HGPS cell (cell line): ENCODE measurements around the gene TUB.

GRCh38 chr11:8080970-8082216, at the start of gene TUB:
Gene TUB (plus strand): TSS chr11:8081211.
- RRBS = 3% methylated on average over 53 of the region's 110 CpGs

GRCh38 chr11:8268085-8268352, 4.3 kb upstream of the LMO1 start:
- RRBS = 5% methylated on average over 4 of the region's 35 CpGs

DNA sequence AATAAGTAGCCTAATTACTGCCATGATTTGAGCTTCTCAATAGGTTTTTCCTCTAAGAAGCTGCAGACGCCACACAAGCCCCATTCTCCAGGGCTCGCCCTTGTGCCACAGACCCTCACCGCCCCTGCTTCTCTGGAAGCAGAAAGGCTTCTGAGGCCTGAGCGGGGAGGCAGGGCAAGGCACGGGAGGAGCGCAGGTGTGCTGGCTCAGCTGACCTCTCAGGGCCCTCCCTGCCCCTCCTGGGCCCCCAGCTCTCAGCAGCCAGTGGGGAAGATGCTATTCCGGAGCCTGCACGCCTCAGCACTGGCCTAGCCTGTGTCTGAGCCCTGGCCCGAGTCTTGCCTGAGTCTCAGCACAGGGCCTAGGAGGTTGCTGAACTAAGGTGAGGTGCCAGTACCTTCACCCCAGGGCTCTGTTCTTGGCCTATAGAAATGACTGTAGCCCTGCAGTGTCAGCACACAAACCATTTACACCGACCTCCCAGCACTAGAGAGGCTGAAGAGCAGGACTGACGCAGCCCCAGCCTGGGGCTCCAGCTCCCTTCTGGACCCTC, 47.1 kb upstream of the LMO1 start:
- RRBS = no CpG with 5 or more reads among the region's 11 CpGs

- RRBS = 77% methylated on average over 2 of the region's 20 CpGs
Observed at GRCh38 chr11:8384027-8384732, 120.5 kb upstream of the LMO1 start.

DNA sequence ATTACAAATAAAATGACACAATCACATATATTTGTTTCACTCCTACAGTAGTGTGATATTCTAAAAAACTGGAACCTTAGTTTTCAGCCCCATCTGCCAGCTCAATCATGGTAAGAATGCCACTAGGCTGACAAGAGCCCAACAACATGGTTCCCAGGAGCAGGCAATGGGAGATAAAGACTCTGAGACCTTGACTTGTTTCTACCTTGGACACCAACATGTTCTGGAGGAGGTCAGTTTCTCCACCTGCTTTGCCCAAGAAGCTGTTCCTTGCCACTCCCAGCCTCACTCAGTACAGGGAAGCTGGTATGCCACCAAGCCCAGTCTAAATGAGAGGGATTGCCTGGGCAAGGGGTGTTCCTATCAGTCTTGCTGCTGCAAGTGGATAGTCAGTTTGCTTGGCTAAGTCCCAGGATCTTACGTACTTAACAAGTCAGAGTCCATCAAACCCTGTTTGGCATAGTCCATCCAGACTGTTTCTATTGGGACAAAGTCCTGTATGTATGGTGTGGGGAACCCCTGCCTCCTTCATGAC, 61.4 kb downstream of the DENND2B start:
- RRBS = no CpG with 5 or more reads among the region's 1 CpG

DNA sequence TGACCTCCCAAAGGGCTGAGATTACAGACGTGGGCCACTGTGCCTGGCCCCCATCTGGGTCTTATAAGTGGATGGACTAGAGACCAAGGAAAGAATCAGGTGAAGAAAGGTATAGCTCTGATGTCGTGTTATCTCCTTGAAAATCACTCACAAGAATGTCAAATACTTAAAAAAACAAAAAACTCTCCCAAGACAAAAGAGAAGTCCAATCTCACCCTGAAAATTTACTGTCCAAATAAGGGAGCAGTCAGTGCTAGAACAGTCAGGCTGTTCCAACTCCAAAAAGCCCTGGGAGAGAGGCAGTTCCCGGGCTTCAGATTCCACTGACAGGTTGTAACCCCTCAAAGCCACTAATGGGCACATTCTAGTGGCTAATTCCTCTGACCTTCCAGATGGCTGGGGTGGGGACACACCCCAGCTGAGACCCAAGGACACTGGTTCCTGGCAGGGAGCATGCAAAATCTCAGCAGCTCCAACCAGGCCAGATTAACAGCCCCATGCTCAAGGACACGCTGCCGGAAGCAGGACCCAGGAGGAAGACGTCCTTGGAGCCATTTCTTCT, 35.3 kb downstream of the DENND2B start:
- RRBS = no CpG with 5 or more reads among the region's 6 CpGs

DNA sequence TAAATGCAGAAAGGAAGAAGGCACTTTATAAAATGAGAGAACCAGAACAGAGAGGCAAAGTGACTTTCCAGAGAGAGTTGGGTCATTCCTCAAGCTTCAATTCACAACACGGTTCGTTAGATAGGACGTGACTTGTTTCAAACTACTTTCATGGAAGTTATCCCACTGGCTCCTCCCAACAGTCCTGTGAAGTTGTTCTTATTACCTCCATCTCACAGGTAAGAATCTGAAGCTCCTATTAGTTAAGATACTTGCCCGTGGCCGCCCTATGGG, 2.0 kb downstream of the DENND2B start:
- RRBS = no CpG with 5 or more reads among the region's 5 CpGs

DNA sequence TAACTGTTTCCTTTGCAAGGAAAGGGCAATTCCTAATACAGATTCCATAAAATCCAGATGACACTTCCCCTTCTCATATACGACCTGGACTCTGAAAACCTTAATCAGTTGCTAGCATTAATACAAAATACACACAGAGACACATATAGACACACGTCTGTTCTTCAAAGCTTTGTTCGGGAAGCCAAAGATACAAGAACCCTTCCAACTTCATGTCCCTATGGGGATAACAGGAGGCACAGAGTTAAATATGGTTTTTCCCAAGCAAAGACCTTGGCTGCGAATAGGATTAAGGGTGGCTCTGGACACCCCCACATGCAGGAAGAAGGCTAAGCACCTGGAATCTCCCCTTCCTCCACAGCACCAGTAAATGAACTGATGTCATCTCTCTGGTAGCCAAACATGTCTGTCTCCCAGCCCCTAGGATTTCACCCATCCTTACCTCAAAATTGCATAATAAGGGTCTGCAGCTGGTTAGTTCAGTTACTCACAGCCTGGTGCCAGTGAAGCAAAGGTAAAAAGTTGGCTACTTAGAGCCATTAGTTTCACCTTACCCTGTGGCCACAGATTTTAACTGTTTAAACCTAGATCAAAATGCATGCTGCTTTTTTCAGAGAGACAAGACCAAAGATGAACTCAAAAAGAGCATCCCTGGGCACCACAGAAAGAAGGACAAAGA, 23.1 kb upstream of the DENND2B start:
- RRBS = no CpG with 5 or more reads among the region's 4 CpGs

GRCh38 chr11:9264361-9265240, 549 bp downstream of the DENND5A start:
- RRBS = 2% methylated on average over 45 of the region's 82 CpGs

- RRBS = no CpG with 5 or more reads among the region's 5 CpGs
Observed at GRCh38 chr11:9313593-9313969, 812 bp downstream of the TMEM41B start.

- RRBS = no CpG with 5 or more reads among the region's 2 CpGs
Observed at GRCh38 chr11:9410403-9410896, 26.0 kb downstream of the IPO7 start.

DNA sequence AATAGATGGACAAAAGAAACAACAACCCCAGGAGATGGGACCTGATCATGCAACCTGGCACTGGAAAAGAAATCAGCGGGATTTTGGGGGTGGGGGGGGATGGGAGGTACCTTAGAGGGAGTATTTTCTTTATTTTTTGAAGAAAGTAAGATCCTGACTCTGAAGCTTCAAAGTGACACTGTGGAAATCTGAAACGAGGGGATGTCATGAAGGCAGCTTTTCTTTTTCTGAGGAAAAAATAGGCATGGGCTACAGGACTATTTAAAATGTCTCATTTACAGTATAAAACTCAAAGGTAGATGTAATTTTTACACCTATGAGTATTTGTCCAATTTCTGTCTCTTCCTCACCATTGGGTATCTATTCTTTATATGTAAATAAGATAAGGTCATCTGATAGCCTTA, 15.5 kb upstream of the ZNF143 start:
- RRBS = no CpG with 5 or more reads among the region's 2 CpGs

- RRBS = no CpG with 5 or more reads among the region's 6 CpGs
Observed at GRCh38 chr11:9586365-9587008, 13.0 kb downstream of the WEE1 start.

DNA sequence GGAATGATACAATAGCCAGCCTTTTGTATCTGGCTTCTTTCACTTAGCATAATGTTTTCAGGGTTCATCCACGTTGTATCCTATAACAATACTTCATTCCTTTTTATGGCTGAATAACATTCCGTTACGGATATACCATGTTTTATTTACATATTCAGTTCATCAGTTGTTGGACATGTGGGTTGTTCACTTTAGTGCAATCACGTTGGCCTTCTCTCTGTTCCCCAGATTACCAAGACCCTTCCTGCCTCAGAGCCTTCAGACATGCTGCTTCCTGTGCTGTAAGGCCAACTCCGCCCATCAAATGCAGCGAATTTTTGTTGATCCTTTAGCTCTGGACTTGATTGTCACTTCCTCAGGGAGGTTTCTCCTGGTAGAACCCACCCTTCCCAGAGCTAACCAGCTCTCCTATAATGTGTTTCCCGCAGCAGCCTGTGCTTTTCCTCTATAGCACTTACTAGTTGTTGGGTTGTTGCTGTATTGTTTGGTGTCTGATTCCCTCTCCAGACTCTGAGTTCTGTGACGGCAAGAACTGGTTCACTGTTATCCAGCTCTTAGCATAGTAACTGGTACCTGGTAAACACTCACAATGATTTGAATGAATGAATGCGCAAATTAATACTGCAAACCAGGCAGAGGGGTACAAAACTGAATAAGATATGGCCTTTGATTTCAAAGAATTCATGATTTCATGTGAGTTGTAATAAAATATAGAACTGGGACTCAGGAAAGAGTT, 39.5 kb downstream of the SWAP70 start:
- RRBS = no CpG with 5 or more reads among the region's 9 CpGs

DNA sequence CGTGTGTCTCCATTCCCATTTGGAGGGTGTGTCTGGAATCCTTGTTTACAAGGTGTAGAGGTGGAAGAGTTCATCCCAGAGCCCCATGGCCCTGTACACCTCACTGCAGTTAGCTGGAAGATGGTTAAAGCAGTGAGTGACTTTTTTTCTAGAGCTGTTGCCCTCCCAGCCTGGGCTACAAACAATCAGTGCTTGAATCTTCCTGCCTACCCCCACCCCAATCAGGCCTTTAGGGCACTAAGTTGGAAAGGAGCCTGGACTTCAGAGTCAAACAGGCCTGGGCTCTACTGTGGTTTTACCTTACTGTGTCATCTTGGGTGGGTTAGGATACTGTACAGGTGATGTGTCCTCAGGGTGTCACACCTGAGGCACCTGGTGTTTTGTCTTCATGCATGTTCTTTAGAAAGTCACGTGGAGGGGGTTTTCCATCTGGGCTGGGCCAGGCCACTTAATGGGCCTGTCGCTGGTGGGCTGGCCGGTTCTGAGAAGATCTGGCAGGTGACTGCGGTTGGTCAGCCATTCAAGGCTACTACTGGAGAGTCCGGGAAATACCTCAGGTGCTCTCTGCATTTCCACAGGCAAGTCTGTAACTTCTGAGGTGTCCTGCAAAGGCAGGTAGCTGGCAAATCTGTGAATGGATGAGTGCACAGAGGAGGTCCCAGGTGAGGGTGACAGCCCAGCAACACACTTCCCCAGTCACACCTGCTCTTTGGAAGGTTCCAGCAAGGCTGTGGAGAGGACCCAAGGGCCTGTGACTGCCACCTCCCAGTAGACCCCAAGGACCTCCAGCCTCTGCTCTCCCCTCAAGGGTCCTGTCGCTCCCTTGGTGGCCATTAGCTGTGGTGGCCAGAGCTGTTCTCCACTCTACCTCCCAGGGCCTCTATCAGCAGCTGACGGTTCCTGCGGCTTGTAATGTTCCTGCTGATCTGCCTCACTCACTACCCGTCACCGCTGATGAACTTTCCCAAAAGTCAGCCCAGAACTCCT, 92.7 kb downstream of the SWAP70 start:
- RRBS = 97% methylated on average over 3 of the region's 11 CpGs

- RRBS = no CpG with 5 or more reads among the region's 4 CpGs
Observed at GRCh38 chr11:9922792-9923208, 258.9 kb downstream of the SWAP70 start.

- RRBS = no CpG with 5 or more reads among the region's 19 CpGs
Observed at GRCh38 chr11:10132398-10132918, 161.6 kb downstream of the SBF2 start.

DNA sequence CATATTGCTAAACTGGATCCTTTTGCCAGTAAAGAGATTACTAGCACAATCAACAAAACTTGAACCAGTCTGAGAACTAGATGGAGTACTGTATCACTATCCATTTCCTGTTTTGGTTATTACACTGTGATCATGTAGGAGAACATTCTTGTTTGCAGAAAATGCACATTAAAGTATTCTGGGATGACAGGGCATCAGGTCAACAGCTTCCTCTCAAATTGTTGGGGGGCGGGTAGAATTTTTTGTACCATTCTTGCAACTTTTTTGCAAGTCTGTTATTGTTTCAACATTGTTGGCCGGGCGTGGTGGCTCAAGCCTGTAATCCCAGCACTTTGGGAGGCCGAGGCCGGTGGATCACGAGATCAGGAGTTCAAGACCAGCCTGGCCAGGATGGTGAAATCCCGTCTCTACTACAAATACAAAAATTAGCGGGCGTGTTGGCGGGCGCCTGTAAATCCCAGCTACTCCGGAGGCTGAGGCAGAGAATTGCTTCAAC, 1.9 kb downstream of the SBF2 start:
- RRBS = no CpG with 5 or more reads among the region's 12 CpGs

DNA sequence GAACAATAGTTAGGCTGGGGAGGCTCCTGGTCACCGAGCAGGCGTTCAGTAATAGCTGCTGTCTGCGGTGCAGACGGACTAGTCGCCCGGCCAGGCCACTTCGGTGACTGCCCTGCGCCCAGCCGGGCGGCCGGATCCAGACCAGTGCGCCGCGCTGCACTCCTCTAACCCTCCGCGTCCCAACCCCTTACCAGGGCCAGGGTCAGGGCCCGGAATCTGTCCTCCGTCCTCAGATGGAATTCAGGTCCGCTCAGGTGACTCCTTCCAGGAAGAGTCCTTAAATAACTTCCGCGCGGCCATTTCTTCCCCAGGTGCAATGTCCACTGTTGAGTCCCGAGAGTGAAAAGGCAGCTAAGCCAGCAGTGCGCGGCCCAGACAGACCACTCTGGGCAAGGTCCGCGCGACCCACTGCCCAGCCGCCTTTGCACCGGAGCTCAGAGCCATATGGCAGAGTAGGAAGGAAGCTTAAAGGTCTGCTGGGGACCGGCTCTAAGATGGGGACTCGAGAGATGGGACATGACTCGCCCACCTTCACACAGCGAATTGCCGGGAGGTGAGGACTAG, 1.7 kb upstream of the ADM start:
- RRBS = 17% methylated on average over 14 of the region's 35 CpGs